Spleen (tissue), 7 donors: ENCODE results near the genes RHBDF1, ARHGDIG and ANTKMT.

DNA sequence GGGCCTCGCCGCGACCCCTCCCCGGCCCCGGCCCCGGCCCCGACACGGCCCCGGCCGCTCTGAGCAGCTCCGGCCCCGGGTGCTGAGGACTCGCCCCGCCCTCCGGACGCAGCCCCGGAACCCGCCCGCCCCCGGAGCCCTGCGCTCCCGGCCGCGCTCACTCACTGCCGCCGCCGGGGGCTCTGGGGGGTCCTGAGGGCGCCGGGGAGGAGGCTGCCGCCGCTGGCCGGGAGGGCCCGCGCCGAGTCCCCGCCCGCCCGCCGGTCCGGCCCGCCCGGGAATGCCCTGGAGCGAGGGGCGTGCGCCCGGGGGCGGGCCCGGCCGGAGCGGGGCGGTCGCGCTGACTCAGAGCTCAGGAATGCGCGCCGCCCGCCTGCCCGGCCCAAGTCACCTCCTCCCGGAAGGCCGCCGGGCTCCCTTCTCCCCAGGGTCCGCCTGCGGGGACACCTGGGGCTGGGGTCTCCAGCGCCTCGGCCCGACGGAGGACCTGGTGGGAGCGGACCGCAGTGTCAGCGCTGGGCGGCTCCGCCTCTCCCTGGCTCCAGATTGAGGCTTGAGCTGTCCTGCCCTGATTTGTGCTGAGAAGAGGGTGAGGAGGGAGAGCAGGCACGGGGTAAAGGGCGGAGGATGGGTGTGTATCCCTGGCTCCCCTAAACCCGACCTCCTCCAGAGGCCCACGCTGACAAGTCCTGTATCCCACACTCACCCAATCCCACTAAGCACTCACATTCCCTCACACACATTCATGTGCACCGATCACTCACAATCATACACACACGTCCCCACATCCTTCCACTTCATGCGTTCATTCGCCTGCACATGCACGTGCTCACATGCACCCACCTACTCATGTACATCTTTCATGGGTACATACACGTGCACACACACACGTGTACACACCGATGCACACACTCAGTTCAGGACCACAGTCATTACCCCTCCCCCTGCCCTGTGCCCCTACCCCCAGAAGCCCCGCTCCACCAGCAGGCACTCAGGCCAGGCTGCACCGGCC lies at the start of gene RHBDF1:
TSS of gene RHBDF1 (minus strand) at position 284 of the 1,012 bp plus-strand sequence.
- PRO-cap, 4 experiments = peak in 4 of 4 experiments; most common minus-strand start position 282 of the sequence (in 4)
- RAMPAGE, long total RNA, 4 experiments = no peak in any of the 4 experiments

DNA sequence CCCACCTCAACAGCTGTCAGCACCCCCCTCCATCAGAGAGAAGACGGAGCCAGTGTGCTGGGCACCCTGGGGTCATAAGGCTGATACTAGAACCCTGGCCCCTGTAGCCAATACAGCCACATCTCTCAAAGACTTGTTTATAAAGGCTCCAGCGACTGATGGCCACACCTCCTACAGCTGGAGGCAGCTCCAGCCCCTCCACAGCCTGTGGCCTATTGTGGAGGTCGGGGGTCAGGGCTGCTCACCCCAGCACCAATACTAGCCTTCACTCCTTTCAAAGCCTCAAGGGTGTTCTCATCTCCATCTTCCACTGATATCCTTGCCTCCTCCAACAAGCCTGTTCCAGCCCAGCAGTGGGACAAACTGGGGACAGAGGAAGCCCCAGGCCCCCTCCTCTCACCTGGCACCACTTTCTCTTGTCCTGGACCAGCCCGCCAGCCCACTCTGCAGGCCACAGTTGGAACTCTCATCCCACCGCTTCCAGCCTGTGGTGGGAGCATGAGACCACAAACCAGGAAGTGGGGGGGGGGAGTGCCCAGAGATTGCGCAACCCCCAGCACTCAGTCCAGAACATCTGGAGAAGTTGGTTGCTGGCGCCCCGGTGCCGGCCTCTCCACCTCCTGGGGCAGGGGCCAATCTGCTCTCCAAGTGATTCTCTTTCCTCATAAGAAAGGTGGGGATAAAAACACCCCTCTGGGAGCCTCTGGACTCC lies 2.0 kb upstream of the MPG start:
- PRO-cap, 4 experiments = peak in 1 of 4 experiments; most common plus-strand start position 268 of the sequence (in 1); most common minus-strand start position 112 of the sequence (in 1)
- RAMPAGE, long total RNA, 4 experiments = no peak in any of the 4 experiments

DNA sequence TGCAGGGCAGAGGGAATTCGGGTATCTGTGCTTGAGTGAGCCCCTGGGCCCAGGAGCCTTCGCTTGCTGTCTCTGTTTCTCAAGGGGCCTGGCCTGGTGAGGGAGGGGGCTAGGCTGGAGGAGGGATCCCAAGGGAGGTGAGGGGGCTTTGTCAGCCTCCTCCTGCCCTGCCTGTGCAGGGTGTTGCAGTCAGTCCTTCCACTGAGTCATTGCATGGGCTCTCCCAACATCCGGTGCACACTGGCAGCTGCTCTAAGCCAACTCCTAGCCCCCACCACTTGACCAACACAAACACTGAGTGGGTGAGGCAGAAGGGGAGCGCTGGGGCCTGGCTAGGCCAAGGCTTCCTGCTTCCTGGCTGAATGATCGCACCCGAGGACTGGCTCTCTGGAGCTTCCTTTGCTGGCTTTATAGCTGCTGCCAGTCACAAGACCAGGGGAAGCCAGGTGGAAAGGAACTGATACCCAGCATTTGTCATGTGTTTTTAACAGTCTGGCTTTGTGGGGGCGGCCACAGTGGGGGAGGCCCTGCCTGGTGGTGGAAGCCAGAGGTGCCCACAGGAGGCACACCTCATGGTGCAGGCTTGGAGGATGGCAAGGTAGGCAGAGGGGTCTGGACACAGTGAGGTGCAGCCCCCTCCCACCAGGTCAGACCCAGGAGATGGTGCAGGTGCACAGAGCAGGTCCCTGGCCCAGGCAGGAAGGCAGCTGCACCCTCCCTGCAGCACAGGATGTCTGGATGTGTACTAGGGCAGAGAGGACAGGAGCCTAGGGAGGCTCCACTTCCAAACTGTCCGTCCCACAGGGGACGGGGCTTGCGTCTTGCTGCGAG lies 6.8 kb downstream of the MPG start:
- PRO-cap, 4 experiments = peak in 4 of 4 experiments; most common plus-strand start position 490 of the sequence (in 2); most common minus-strand start position 381 of the sequence (in 4)
- RAMPAGE, long total RNA, 4 experiments = no peak in any of the 4 experiments

DNA sequence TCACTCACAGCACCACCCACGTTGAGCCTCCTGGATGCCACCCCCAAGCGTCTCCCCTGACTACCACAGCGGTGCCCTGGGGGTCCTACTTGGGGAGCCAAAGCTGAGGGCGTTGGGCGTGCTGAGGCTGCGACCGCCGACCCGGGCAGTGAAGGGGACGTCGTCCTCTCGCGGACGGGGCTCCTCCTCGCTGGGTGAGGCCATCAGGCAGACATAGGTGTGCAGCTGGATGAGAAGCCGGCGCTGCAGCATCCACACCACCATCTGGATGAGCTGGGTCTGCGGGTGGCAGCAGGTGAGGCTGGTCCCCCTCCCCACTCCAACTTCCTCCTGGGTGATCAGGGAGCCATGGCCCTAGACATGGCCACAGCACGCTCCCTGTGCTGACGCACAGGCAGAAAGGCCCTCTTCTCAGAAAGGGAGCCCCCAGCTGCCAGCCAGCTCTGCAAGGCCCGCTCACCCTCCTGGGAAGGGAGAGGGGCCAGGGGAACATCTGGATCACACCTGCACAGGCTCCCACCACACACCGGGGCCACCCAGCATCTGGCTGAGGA lies 11.7 kb downstream of the MPG start:
- PRO-cap, 4 experiments = no peak in any of the 4 experiments
- RAMPAGE, long total RNA, 4 experiments = no peak in any of the 4 experiments

GRCh38 chr16:280230-280913 lies at the start of gene ARHGDIG:
Gene ARHGDIG (plus strand): TSS chr16:280591.
- PRO-cap, 4 experiments = no peak in any of the 4 experiments
- RAMPAGE, long total RNA, 4 experiments = no peak in any of the 4 experiments

DNA sequence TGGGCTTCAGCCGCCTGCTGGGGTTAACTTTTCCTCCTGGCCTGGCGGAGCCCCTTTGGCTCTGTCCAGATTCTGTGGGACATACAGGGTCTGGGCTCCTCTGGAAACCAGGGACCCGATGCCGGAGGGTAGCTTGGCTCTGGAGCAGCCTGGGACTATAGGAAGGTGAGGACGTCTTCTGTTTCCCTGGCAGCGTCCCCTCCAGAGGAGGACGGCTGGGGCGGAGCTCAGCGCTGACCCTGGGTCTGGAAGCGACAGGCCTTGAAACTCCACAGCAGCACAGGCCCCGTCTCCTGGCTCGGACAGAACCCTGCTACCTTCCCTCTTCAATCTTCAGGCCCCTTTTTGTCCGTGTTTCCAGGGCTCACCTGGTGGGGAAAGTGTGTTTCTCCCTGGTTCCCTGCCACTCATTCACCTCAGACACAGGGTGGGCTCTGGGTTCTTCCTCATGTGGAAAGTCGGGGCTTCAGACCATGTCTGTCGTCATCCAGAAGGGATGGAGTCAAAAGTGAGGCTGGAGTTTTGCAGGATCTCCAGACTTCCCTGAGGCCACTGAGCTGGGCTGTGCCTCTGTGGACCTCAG lies 1.1 kb downstream of the NME4 start:
- PRO-cap, 4 experiments = peak in 1 of 4 experiments; most common plus-strand start position 251 of the sequence (in 1); most common minus-strand start position 180 of the sequence (in 1)
- RAMPAGE, long total RNA, 4 experiments = no peak in any of the 4 experiments

- PRO-cap, 4 experiments = no peak in any of the 4 experiments
- RAMPAGE, long total RNA, 4 experiments = no peak in any of the 4 experiments
These were observed 623 bp upstream of the RAB11FIP3 start for GRCh38 chr16:424811-425240.

- PRO-cap, 4 experiments = no peak in any of the 4 experiments
- RAMPAGE, long total RNA, 4 experiments = no peak in any of the 4 experiments
These were observed 8.7 kb upstream of the CAPN15 start for GRCh38 chr16:518819-519289.

GRCh38 chr16:537742-538818 lies 10.6 kb downstream of the CAPN15 start:
- PRO-cap, 4 experiments = no peak in any of the 4 experiments
- RAMPAGE, long total RNA, 4 experiments = start-site peak on the plus strand in 1 of 4 experiments, at chr16:538046-538646 at its widest, 14 reads per replicate

DNA sequence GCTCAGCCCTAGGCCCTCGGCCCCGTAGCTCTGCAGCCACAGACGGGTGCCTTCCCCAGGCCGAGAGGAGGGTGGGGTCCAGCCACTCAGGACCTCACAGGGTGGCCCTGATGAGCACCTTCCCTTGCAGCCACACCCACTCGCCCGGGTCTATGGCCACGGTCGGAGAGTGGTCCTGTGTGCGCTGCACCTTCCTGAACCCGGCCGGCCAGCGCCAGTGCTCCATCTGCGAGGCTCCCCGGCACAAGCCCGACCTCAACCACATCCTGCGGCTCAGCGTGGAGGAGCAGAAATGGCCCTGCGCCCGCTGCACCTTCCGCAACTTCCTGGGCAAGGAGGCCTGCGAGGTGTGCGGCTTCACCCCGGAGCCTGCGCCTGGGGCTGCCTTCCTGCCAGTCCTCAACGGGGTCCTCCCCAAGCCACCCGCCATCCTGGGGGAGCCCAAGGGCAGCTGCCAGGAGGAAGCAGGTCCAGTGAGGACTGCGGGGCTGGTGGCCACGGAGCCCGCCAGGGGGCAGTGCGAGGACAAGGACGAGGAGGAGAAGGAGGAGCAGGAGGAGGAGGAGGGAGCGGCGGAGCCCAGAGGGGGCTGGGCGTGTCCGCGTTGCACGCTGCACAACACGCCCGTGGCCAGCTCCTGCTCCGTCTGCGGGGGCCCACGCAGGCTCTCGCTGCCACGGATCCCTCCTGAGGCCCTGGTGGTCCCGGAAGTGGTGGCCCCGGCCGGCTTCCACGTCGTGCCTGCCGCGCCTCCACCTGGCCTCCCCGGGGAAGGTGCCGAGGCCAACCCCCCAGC lies 13.3 kb upstream of the PRR35 start:
- PRO-cap, 4 experiments = no peak in any of the 4 experiments
- RAMPAGE, long total RNA, 4 experiments = start-site peak on the plus strand in 1 of 4 experiments, centred at positions 270 to 666 of the sequence, 14 reads per replicate

DNA sequence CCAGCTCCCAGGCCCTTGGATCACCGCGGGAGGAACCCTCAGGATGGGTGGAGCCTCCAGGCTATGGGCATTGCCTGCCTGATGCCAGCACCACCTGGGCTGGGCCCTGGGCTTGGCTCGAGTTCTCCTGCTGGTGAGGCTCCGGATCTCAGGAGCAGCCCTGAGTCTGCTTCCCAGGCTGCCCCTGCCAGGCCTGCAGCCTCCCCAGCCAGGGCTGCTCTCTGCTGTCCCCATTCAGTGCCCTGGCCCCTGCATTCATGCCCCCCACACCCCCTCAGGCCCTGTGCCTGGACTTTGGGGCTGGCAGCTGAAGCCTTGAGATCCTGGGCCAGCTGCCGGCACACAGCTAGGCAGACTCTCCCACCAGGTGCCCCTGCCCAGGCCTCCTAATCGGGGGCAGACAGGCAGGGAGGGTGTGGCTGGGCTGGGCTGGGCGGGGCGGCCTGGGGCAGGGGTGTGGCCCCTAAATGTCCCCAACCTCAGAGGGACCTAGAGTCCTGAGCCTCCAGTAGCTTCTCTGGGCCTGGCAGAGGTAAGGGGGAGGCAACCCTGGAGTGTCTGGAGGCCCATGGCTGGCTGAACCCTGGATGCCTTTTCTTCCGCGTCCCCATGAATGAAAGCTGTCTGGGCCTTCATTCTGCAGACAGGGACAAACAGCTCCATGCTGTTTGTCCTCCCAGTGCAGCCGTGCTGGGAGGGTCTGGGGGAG lies 1.2 kb upstream of the PIGQ start:
- PRO-cap, 4 experiments = peak in 1 of 4 experiments; most common plus-strand start position 482 of the sequence (in 1); most common minus-strand start position 362 of the sequence (in 1)
- RAMPAGE, long total RNA, 4 experiments = no peak in any of the 4 experiments

DNA sequence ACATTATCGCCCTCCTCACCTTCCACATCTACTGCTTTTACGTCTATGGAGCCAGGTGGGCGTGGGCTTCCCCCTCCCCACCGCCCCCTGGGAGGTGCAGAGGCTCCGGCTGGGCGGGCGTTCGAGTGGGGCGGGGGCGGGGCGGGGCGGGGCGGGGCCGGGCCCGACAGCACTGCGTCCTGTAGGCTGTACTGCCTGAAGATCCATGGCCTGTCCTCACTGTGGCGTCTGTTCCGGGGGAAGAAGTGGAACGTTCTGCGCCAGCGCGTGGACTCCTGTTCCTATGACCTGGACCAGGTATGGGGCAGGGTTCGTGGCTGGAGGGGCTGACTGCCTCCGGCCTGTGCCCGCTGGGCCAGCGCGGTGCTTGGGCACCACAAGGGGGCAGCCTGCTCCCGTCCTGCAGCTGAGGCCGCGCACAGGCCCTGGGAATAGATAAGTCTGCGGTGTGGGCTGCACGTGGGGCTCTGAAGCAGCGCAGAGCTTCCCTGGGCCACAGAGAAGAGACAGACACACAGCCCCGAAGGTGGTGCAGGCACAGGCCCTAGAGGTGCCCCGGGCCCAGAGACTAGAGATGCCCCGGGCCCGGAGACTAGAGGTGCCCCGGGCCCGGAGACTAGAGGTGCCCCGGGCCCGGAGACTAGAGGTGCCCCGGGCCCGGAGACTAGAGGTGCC lies 9.3 kb downstream of the PIGQ start:
- PRO-cap, 4 experiments = no peak in any of the 4 experiments
- RAMPAGE, long total RNA, 4 experiments = no peak in any of the 4 experiments

DNA sequence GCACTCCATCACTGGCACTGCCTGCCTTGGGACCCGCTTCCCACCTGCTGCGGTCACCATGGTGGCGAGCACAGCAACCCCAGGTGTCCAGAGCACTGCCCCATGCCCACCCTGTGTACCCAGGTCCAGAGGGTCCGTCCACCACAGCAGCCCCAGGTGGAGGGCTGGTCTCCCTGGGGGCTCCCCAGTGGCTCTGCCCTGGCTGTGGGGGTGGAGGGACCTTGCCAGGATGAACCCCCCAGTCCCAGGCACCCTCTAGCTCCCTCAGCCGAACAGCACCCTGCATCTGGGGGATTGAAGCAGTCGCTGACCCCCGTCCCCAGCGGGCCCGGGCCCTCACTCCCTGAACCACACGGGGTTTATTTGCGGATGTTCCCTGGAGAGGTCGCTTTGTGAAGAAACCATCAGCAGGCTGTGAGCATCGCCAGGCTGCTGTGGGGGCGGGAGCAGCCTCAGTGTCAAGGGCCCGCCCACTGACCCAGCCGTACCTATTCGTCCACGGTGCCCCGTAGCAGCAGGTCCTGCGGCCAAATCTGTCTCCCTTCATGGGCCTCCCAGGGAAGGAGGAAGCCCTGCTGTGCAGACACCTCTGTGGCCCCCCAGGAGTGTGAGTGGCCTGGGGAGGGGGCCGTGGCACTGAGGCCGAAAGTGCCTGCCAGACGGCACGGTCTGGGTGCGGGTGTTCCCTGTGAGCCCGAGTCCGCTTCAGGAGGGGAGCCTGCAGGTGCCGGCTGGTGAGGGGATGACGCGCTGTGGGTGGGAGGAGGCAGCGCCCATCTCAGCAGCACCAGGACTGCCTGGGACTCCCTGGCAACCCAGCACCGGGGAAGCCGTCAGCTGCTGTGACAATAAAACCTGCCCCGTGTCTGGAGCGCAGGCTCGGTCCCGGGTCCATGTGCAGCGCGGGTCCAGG lies 6.4 kb upstream of the RAB40C start:
- PRO-cap, 4 experiments = no peak in any of the 4 experiments
- RAMPAGE, long total RNA, 4 experiments = no peak in any of the 4 experiments

GRCh38 chr16:636910-637184 lies 742 bp upstream of the METTL26 start:
- PRO-cap, 4 experiments = peak in 4 of 4 experiments; most common minus-strand start chr16:637015 (in 2)
- RAMPAGE, long total RNA, 4 experiments = no peak in any of the 4 experiments

GRCh38 chr16:642530-643071 lies 973 bp downstream of the MCRIP2 start:
- PRO-cap, 4 experiments = peak in 4 of 4 experiments; most common plus-strand start chr16:642584 (in 1); most common minus-strand start chr16:642650 (in 4)
- RAMPAGE, long total RNA, 4 experiments = no peak in any of the 4 experiments

DNA sequence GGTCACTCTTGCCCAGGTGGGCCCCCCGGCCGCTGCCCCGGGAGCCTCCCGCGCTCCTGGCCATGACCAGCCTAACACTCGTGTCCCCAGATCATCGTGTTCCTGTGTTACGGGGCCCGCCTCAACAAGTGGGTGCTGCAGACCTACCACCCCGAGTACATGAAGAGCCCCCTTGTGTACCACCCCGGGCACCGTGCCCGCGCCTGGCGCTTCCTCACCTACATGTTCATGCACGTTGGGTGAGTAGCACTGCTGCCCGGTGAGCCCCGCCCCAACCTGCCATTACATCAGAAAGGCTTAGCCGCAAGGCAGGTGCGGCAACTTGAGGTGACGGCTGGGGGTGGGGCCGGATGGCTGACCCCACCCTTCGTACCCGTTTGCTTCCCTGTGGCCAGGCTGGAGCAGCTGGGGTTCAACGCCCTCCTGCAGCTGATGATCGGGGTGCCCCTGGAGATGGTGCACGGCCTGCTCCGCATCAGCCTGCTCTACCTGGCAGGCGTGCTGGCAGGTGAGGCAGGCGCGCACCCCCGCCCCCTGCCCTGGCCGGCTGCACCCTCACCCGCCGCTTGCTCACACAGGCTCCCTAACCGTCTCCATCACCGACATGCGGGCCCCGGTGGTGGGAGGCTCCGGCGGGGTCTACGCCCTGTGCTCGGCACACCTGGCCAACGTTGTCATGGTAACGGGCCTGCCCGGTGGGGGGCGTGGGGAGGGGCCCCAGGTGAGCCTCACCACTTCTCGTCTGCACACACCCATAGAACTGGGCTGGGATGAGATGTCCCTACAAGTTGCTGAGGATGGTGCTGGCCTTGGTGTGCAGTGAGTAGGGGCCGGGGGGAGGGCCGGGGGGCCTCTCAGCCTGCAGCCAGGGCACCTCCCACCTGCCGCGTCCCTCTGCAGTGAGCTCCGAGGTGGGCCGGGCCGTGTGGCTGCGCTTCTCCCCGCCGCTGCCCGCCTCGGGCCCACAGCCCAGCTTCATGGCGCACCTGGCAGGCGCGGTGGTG lies 1.7 kb downstream of the RHBDL1 start:
- PRO-cap, 4 experiments = no peak in any of the 4 experiments
- RAMPAGE, long total RNA, 4 experiments = no peak in any of the 4 experiments

DNA sequence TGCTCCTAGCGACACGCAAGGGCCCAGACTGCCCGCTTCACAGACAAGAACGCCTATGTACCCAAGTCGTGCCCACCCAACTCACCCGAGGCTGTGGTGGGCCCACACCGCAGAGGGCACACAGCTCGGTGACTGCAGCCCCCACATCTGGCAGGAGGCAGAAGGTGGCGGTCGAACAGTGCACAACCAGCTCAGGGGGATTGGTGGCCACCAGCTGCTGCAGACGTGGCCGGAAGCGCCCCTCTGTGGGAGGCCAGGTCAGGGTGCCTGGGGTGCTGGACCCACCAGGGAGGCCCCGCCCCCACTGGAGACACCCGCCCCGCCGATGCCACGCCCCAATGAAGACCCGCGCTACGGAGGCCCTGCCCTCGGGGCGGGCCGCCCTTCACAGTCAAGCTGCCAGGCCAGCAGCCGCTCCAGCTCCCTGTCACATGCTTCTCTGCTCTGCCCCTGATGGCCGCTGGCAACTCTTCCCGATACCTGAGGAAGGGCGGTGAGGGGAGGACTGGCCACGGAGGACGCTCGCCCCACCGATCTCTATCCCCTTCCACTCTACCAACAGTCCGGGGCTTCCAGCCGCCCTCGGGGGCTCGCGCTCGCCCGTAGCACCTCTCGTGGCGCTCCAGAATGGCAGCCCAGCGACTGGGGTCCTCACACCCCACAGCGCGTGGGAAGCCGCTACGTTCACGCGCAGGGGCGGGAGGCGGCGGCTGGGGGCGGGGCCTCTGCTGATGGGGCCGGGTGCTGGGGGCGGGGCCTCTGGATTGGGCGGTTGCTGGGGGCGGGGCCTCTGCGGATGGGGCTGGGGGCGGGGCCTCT lies 877 bp upstream of the STUB1 start:
- PRO-cap, 4 experiments = peak in 4 of 4 experiments; most common minus-strand start position 629 of the sequence (in 1)
- RAMPAGE, long total RNA, 4 experiments = no peak in any of the 4 experiments

DNA sequence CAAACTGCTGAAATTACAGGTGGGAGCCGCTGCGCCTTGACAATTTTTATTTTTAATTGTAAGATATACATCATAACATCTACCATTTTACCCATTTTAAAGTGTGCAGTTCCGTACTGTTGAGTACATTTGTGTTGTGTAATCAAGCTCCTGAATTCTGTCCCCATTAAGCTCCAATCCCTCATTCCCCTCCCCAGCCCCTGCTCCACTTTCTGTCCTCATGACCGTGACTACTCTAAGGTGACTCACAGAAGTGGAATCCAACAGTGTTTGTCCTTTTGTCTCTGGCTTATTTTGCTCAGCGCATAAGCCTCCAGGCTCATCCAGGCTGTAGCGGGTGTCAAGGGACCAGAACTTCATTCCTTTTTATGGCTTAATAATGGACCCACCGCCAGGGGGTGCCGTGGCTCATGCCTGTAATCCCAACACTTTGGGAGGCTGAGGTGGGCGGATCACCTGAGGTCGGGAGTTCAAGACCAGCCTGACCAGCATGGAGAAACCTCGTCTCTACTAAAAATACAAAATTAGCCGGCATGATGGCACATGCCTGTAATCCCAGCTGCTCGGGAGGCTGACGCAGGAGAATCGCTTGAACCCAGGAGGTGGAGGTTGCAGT lies 2.2 kb upstream of the METRN start:
- PRO-cap, 4 experiments = no peak in any of the 4 experiments
- RAMPAGE, long total RNA, 4 experiments = no peak in any of the 4 experiments

- PRO-cap, 4 experiments = peak in 1 of 4 experiments; most common plus-strand start chr16:720595 (in 1)
- RAMPAGE, long total RNA, 4 experiments = no peak in any of the 4 experiments
These were observed 624 bp upstream of the ANTKMT start for GRCh38 chr16:720291-720753.

DNA sequence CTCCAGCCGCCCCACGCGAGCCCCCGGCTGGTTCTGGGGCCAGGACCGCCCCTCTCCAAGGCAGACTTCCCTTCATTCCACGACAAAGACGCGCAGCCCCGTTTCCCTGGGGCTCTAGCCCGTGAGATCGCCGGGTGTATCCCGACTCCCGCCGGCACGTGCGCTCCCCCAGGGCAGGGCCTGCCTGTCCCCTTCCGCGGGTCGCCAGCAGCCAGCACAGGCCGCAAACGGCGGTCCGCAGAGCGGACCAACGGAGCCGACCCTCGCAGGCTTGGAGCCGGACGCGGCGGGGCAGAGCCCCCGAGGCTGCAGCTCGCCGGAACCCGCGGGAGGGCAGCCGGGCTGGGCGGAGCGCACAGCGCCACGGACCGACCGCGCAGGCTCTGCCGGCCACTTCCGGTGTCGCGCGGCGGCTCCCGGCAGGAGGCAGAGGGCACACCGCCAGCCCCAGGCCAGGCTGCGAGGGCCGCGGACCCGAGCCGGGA lies at the start of gene ANTKMT:
TSS of gene ANTKMT (plus strand) at position 393 of the 485 bp plus-strand sequence.
- PRO-cap, 4 experiments = peak in 4 of 4 experiments; most common plus-strand start position 393 of the sequence (in 4); most common minus-strand start position 302 of the sequence (in 4)
- RAMPAGE, long total RNA, 4 experiments = start-site peak on the minus strand in 1 of 4 experiments, centred at position 306 of the sequence, 6 reads per replicate